ENCODE measurements around a stretch of chr2.

- RAMPAGE, long total RNA, result no peak
- RRBS, 2 experiments, result no CpG with 5 or more reads among the region's 2 CpGs
CAGE:
- cytosol, long polyA minus RNA, result no peak
- cytosol, long polyA plus RNA, result no peak
- long polyA plus RNA, result no peak
- nucleolus, long total RNA, result no peak
- nucleus, long polyA plus RNA, result no peak
- nucleus, long total RNA, result no peak
These were observed 64.0 kb downstream of the NCKAP1 start for GRCh38 chr2:182973923-182974911.

GRCh38 chr2:183037074-183037482 lies 1.2 kb downstream of the NCKAP1 start:
- RAMPAGE, long total RNA, result no peak
- RRBS, 2 experiments, result no CpG with 5 or more reads among the region's 3 CpGs
CAGE:
- cytosol, long polyA minus RNA, result no peak
- cytosol, long polyA plus RNA, result no peak
- long polyA plus RNA, result no peak
- nucleolus, long total RNA, result no peak
- nucleus, long polyA plus RNA, result no peak
- nucleus, long total RNA, result no peak

- RAMPAGE, long total RNA, result no peak
- RRBS, 2 experiments, result no CpG with 5 or more reads among the region's 5 CpGs
CAGE:
- cytosol, long polyA minus RNA, result no peak
- cytosol, long polyA plus RNA, result no peak
- long polyA plus RNA, result no peak
- nucleolus, long total RNA, result no peak
- nucleus, long polyA plus RNA, result no peak
- nucleus, long total RNA, result no peak
These were observed 490.8 kb downstream of the NUP35 start for GRCh38 chr2:183615003-183615566.

- RAMPAGE, long total RNA, result no peak
- RRBS, 2 experiments, result no CpG with 5 or more reads among the region's 3 CpGs
CAGE:
- cytosol, long polyA minus RNA, result no peak
- cytosol, long polyA plus RNA, result no peak
- long polyA plus RNA, result no peak
- nucleolus, long total RNA, result no peak
- nucleus, long polyA plus RNA, result no peak
- nucleus, long total RNA, result no peak
These were observed 61.5 kb downstream of the ZNF804A start for GRCh38 chr2:184659919-184660151.

- RAMPAGE, long total RNA, result no peak
- RRBS, 2 experiments, result no CpG with 5 or more reads among the region's 10 CpGs
CAGE:
- cytosol, long polyA minus RNA, result no peak
- cytosol, long polyA plus RNA, result no peak
- long polyA plus RNA, result no peak
- nucleolus, long total RNA, result no peak
- nucleus, long polyA plus RNA, result no peak
- nucleus, long total RNA, result no peak
These were observed 448.5 kb upstream of the FSIP2 start for GRCh38 chr2:185289971-185290600.

DNA sequence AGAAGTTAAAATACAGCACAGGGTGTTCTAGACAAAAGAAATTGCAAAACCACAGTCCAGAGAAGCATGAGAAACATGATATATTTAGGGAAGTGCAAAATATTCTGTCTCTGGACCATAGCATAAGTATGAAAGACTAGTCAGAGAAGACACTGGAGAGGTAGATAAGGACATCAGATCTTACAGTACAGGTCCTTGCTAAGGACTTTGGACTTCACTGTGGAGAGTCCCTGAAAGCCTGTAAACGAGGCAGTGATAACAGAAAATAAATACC lies 43.7 kb downstream of the FSIP2 start:
- RAMPAGE, long total RNA, result no peak
- RRBS, 2 experiments, result no CpG with 5 or more reads among the region's 1 CpG
CAGE:
- cytosol, long polyA minus RNA, result no peak
- cytosol, long polyA plus RNA, result no peak
- long polyA plus RNA, result no peak
- nucleolus, long total RNA, result no peak
- nucleus, long polyA plus RNA, result no peak
- nucleus, long total RNA, result no peak

DNA sequence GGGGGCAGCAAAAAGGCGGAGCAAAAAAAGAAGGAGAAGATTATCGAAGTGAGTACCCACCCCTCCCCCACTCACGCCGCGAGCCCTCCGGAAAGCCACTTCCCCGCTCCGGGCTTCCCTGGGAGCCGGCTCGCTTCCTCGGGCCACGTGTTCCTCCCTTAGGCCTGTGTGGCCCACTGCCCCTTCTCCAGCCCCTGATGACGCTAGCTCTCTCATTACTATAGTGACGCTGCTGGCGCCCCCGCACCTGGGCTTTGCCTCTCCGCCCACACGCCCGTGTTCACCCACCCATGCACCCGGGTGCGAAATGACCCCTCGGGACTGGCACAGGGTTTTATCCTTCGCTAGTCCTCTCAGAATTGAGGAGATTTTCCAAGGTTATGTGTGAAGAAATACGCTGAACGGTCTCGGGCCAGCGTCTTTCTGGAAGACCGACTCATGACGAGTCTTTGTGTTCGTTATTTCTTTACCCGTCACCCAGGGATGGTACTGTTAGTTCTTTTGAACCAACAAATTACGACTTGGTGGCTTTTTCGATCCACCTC lies 422 bp downstream of the ZC3H15 start:
- RAMPAGE, long total RNA, result no peak
- RRBS, 2 experiments, result 0 to 1% methylated on average over 5 of the region's 33 CpGs
CAGE:
- cytosol, long polyA minus RNA, result no peak
- cytosol, long polyA plus RNA, result no peak
- long polyA plus RNA, result no peak
- nucleolus, long total RNA, result no peak
- nucleus, long polyA plus RNA, result no peak
- nucleus, long total RNA, result no peak

- RAMPAGE, long total RNA, result no peak
CAGE:
- cytosol, long polyA minus RNA, result no peak
- cytosol, long polyA plus RNA, result no peak
- long polyA plus RNA, result no peak
- nucleolus, long total RNA, result no peak
- nucleus, long polyA plus RNA, result no peak
- nucleus, long total RNA, result no peak
These were observed 39.4 kb upstream of the FAM171B start for GRCh38 chr2:186654419-186654823.

DNA sequence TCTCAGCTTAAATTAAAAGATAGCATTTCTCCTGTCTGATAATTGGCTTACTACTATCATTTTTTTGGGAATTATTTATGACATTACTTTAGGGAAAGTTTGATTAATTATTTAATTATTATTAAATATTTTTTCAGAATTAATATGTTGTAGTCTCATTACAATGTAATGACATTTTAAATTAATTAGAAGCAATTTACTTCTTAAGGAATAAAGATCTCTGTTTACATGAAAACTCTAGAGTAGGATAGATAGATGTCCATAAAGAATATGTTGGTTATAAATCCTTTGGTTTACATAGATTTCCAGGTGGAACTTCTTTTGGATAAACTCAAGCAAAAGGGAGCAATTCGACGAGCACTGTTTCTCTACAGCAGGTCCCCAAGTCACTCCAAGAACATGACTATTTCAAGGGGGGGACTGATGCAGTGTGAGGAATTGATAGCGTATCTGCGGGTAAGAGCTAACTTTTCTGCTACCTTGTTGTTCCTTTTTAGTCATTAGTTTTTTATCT lies 37.9 kb upstream of the FAM171B start:
- RAMPAGE, long total RNA, result no peak
- RRBS, 2 experiments, result no CpG with 5 or more reads among the region's 4 CpGs
CAGE:
- cytosol, long polyA minus RNA, result start-site peak on the plus strand centred at position 352 of the sequence, 8 bp wide, 33 reads
- cytosol, long polyA plus RNA, result no peak
- long polyA plus RNA, result no peak
- nucleolus, long total RNA, result no peak
- nucleus, long polyA plus RNA, result no peak
- nucleus, long total RNA, result no peak

GRCh38 chr2:186677165-186677581 lies 16.7 kb upstream of the FAM171B start:
- RAMPAGE, long total RNA, result no peak
- RRBS, 2 experiments, result no CpG with 5 or more reads among the region's 2 CpGs
CAGE:
- cytosol, long polyA minus RNA, result start-site peak on the plus strand at chr2:186677355-186677362, 42 reads
- cytosol, long polyA plus RNA, result no peak
- long polyA plus RNA, result no peak
- nucleolus, long total RNA, result no peak
- nucleus, long polyA plus RNA, result no peak
- nucleus, long total RNA, result no peak

DNA sequence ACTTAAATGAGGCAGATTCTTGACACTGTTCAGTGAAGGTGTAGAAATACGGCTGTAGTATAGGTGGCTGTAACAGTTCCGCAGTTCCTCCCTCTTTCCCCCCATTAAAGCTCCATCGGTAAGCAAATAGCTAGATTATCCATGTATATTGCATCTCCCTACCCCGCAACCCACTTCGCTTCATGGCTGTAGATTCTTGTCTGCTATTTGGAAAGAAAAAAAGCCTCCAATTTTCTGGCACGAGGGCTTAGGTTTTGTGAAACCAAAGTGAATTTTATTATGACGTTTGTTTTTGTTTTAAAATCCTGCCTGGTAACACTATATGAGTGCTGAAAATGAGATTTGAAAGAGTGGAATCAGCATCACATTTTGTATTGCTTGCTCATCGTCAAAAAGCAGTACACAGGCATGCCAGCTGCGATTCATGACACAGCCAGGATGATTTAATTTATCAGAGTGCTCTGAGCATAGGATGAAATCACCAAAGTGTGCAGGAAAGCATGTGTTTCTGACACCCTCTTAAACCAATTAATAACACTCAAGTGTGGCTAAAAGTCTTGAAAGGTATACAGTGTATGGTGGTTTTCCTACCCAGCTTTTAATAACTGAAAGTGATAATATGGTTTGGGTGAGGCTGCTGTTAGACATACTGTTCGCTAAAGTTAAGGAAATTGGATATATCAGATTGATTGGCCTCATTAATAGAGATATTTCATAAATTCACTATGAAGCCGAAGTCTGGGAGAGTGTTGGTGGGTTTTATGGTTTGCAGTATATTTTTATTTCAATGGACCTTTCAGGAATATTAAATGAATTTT lies 1.5 kb downstream of the FAM171B start:
- RAMPAGE, long total RNA, result no peak
- RRBS, 2 experiments, result no CpG with 5 or more reads among the region's 11 CpGs
CAGE:
- cytosol, long polyA minus RNA, result no peak
- cytosol, long polyA plus RNA, result no peak
- long polyA plus RNA, result no peak
- nucleolus, long total RNA, result no peak
- nucleus, long polyA plus RNA, result no peak
- nucleus, long total RNA, result no peak

DNA sequence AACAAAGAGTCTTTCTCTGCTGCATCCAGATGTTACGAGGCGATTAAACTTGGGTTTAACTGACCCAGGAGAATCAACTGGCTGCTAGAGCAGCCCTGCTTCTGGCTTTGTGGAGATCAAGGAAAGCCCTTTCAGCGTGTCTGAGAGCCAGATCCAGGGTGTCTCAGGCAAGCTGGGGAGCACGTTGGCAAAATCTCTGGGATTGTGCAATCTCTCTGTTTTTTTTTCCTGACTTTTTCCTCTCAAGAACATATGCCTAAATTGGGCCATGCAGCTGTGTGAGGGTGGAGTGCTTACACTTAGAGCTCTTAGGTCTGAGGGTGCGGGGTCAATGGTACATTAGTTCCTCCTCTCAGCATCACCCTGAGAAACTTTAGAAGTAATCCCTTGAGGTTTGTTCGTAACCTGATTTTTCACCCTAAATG lies 38.2 kb upstream of the ZSWIM2 start:
- RAMPAGE, long total RNA, result no peak
- RRBS, 2 experiments, result no CpG with 5 or more reads among the region's 6 CpGs
CAGE:
- cytosol, long polyA minus RNA, result no peak
- cytosol, long polyA plus RNA, result no peak
- long polyA plus RNA, result no peak
- nucleolus, long total RNA, result no peak
- nucleus, long polyA plus RNA, result no peak
- nucleus, long total RNA, result no peak

- RAMPAGE, long total RNA, result no peak
- RRBS, 2 experiments, result no CpG with 5 or more reads among the region's 4 CpGs
CAGE:
- cytosol, long polyA minus RNA, result no peak
- cytosol, long polyA plus RNA, result no peak
- long polyA plus RNA, result no peak
- nucleolus, long total RNA, result no peak
- nucleus, long polyA plus RNA, result no peak
- nucleus, long total RNA, result no peak
These were observed 102.7 kb upstream of the ZSWIM2 start for GRCh38 chr2:186951744-186952043.

- RAMPAGE, long total RNA, result no peak
- RRBS, 2 experiments, result no CpG with 5 or more reads among the region's 5 CpGs
CAGE:
- cytosol, long polyA minus RNA, result no peak
- cytosol, long polyA plus RNA, result no peak
- long polyA plus RNA, result no peak
- nucleolus, long total RNA, result no peak
- nucleus, long polyA plus RNA, result no peak
- nucleus, long total RNA, result no peak
These were observed 100.4 kb upstream of the TFPI start for GRCh38 chr2:187654610-187655043.

- RAMPAGE, long total RNA, result no peak
- RRBS, 2 experiments, result no CpG with 5 or more reads among the region's 13 CpGs
CAGE:
- cytosol, long polyA minus RNA, result no peak
- cytosol, long polyA plus RNA, result no peak
- long polyA plus RNA, result no peak
- nucleolus, long total RNA, result no peak
- nucleus, long polyA plus RNA, result no peak
- nucleus, long total RNA, result no peak
These were observed 257.9 kb upstream of the GULP1 start for GRCh38 chr2:188033754-188034229.

DNA sequence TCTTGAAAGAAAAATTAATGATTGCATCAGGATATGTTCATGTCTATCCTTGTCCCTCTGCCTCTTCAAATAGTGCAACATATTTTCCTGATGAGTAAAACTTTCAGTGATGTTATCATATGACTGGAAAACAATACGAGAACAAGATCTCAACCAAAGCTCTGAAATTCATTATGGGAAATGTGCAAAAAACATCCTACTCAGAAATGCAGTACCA lies 149.0 kb upstream of the GULP1 start:
- RAMPAGE, long total RNA, result no peak
- RRBS, 2 experiments, result no CpG with 5 or more reads among the region's 1 CpG
CAGE:
- cytosol, long polyA minus RNA, result no peak
- cytosol, long polyA plus RNA, result no peak
- long polyA plus RNA, result no peak
- nucleolus, long total RNA, result no peak
- nucleus, long polyA plus RNA, result no peak
- nucleus, long total RNA, result no peak

DNA sequence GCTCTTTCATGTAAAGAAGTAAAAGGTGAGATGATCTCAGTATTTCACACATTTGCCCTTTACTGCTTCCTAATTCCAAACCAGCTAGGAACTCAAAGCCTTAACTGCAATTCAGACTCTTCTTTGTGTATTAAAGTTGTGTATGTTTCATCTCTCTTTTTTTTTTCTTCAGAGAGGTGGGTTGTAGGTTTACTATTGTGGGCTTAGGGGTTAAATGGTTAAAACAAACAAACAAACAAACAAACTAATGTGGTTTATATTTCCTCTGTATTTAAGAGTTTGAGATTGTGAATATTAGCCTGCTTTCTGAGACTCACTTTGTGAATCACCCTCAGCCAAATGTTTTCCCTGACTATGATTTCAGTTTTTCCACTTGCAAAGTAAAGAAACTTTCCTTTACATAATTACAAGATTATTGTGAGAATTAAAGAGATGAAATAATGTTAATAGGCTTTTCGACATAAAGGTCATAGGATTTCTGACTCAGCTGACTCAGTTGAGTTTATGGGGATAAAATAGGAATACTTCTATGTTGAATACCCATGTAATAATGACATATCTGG lies 2.8 kb downstream of the GULP1 start:
- RAMPAGE, long total RNA, result no peak
- RRBS, 2 experiments, result no CpG with 5 or more reads among the region's 1 CpG
CAGE:
- cytosol, long polyA minus RNA, result no peak
- cytosol, long polyA plus RNA, result no peak
- long polyA plus RNA, result no peak
- nucleolus, long total RNA, result no peak
- nucleus, long polyA plus RNA, result no peak
- nucleus, long total RNA, result no peak

DNA sequence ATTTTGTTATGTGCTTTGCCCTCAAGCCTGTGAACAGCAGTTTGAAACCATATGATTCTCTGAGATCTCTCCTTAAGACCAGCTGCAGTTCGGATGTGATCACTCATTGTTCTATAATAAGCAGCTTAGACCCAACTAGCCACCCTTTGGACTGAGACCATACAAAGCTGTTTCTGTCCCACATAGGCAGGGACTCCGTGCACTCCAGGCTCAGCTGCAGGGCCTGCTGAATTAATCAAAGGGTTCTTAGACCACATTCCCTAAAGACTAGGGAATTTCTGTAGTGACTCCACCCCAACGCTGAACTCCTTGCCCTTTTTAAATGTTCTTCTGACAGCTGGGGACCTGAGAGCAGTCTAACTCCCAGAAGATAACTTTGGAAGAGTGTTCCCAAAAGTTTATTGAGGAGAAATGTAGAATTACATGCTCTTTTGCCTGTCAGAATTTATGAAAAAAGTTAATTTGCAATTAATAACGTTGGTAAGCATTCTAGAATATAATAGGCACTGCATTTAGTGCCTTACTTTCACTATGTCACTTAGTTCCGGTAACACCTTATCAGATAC lies 42.2 kb downstream of the GULP1 start:
- RAMPAGE, long total RNA, result no peak
- RRBS, 2 experiments, result no CpG with 5 or more reads among the region's 5 CpGs
CAGE:
- cytosol, long polyA minus RNA, result no peak
- cytosol, long polyA plus RNA, result no peak
- long polyA plus RNA, result no peak
- nucleolus, long total RNA, result no peak
- nucleus, long polyA plus RNA, result no peak
- nucleus, long total RNA, result no peak

GRCh38 chr2:188786277-188786661 lies 187.9 kb upstream of the COL3A1 start:
- RAMPAGE, long total RNA, result no peak
- RRBS, 2 experiments, result no CpG with 5 or more reads among the region's 3 CpGs
CAGE:
- cytosol, long polyA minus RNA, result no peak
- cytosol, long polyA plus RNA, result no peak
- long polyA plus RNA, result no peak
- nucleolus, long total RNA, result no peak
- nucleus, long polyA plus RNA, result no peak
- nucleus, long total RNA, result no peak

GRCh38 chr2:189022447-189022855 lies 48.3 kb downstream of the COL3A1 start:
- RAMPAGE, long total RNA, result no peak
- RRBS, 2 experiments, result no CpG with 5 or more reads among the region's 3 CpGs
CAGE:
- cytosol, long polyA minus RNA, result no peak
- cytosol, long polyA plus RNA, result no peak
- long polyA plus RNA, result no peak
- nucleolus, long total RNA, result no peak
- nucleus, long polyA plus RNA, result no peak
- nucleus, long total RNA, result no peak